Measurements from ENCODE around the genes NRXN2, PYGM and CDC42BPG.

DNA sequence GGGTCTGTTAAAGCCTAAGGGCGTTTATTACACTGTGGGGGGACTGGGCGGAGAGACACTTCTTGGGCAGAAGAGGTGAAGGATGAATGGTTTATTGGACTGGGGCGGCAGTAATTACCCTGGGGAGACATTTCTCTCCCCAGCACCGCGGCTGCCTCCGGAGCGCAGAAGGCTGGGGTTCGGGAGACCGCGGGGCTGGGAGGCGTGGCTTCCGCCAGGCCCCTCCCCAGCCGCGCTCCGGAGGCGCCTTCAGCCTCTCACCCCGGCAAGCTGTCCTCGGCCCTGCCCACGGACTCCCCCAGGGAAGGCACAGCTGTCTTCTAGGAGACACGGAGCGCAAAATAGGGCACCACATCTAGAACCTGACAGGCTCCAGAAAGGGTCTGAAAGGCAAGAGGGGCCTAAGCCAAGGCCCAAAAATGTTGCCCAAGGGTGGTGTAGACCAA, 47.2 kb downstream of the SLC22A12 start:
- RRBS: 94% methylated on average over 9 of the region's 21 CpGs

DNA sequence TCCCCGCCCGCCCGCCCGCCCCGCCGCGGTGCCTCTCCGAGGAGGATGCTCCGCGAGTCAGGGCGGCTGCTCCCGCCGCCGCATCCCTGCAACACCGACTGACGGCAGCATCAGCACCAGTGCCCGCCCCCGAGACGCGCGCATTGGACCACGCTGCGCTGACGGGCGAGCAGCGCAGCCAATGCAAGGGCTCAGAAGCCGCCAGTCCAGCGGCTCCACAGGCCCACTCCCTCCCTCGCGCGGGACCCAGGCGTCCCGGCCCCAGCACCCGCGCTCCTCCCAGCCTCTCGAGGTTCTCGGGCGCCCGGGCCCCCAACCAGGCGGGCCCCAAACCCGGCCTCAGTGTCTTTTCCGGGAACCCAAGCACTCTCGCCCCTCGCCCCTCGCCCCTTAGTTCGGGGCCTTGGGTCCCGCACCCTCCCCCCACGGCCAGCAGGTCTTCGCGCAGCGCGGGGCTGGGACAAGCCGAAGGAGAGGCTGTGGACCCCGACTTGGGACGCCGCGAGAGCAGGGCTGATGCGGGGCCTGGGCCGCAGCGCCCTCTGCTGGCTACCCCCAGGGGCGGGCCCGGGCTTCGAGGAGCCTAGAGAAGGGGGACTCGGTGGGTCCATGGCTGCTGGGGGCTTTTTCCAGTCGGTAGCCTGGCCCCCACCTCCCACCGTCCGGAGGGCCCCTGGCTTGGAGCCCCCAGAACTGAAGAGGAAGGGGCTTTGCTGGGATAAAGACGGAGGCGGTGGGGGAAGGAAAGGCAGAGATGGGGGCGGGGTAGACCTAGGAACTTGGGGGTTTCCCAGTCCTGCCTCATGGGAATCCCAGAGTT, at the start of gene NRXN2:
NRXN2 (minus strand) TSS at position 100 of the 820 bp plus-strand sequence.
- RRBS: 3% methylated on average over 13 of the region's 70 CpGs

GRCh38 chr11:64759647-64760458, at the start of gene PYGM:
PYGM (minus strand) TSS chr11:64759974.
- RRBS: 90% methylated on average over 1 of the region's 25 CpGs

DNA sequence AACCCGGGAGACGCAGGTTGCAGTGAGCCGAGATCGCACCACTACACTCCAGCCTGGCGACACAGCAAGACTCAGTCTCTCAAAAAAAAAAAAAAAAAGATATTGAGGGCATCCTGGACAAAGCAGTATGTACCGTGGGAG, 3.6 kb downstream of the SF1 start:
- RRBS: no CpG with 5 or more reads among the region's 6 CpGs

DNA sequence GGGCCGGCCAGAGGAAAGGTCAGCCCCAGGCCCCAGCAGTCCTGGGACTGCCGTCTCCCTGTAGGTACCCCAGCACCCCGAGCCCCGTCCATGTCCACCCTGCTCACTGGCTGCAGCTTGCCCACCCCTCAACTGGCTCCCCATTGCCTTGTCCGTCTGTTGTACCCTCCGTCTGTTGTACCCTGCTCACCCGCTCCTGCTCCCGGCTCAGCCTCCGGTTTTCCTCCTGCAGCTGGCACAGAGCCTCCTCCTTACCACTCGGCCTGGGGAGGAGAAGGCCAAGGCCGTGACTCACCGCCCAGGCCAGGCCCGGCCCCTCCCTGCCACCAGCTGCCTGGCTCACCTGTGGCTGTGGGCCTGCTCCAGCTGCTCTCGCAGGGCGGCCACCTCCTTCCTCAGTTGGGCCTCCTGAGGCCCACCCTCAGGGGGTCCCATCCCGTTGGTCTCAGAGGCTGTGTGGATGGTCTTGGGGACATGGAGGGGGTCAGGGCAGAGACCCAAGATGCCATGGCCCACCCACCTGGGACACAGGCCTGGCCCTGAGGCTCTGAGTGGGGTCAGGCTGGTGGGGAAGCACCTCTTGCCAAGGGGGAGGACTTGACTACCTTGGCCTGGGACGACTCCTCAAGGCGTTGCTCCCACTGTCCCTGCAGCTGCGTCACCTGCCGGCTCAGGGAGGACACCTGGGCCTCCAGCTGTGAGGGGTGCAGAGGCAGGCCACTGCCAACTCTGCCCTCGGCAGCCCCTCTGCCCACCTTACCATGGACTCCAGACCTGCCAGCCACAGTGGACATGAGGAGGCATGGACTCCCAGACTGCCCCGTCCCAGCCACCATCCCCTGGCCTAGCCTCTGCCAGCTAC, 9.1 kb downstream of the CDC42BPG start:
- RRBS: 9% methylated on average over 4 of the region's 22 CpGs

DNA sequence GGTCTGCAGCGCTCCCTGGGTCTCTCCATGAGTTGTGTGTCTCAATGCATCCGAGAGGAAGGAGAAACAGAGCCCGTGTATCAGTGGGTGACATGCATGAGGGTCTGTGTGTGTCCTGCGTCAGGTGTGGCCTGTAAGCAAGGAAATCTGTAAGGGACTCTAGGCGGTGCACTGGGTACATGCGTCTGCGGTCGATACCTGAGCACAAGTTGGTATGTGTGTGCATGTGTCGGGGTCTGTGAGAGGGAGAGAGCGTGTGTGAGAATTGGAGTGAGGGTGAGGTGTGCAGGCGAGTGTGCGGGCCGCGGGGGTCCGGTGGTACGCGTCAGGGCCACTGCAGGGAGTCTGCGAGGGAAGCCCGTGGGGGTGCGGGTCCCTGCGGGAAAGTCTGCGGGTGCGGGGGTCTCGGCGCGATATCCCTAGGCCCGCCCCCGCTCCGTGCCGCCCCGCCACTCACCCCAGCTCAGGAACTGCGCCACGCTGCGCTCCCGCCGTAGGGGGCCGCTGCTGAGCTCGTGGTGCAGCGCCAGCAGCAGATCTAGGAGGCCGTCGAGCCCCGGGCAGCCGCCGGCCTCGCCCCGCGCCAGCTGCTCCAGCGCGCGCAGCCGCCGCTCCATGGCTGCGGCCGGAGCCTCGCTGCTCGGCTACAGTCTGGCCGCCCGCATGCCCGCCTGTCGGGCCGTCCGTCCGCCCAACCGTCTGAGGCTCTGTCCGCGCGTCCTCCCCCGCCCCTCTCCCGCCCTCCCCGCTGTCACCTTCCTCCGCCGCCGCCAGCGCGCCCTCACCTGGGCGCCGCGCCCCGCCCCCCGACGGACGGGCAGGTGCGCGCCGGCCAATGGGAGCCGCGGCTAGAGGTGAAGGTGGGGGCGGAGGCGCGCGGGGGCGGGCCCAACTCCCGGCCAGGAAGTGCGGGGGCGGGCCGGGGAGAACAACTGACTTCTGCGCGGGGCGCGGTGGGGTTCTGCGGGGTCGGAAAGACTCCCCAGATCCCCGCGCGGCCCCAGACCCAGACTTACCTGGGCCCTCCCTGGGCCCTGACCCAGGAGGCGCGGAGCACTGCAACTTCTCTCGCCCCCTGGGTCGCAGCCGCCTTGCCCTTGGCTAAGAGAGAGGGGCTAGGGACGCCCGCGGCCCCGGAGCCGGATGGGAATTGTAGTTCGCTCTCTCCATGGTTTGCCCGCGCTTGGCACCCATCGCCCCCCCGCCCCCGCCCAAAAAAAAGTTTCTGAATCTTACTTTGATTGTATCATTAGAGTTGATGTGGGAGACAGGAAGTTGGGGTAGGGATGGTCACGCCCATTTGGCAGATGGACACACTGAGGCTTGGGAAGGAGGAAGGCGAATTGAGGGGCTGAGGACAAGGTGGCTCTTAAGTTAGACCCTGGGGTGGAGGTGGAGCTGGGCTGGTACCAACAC, at the start of gene CDC42BPG:
CDC42BPG (minus strand) TSS at position 701 of the 1,416 bp plus-strand sequence.
- RRBS: 1% methylated on average over 20 of the region's 123 CpGs

- RRBS: 93% methylated on average over 8 of the region's 14 CpGs
Observed at GRCh38 chr11:64864875-64865571, 13.4 kb downstream of the EHD1 start.

DNA sequence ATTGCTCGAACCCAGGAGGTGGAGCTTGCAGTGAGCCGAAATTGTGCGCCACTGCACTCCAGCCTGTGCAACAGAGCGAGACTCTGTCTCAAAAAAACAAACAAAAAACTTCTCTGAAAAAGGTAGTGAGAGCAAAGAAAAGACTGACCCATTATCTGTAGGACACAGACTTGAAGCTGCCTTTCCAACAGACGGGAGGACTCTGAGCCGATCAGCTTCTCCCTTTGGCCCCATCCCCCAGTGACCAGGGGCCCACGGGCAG, 3.0 kb downstream of the EHD1 start:
- RRBS: no CpG with 5 or more reads among the region's 7 CpGs

GRCh38 chr11:64892526-64892965, 14.1 kb upstream of the EHD1 start:
- RRBS: no CpG with 5 or more reads among the region's 9 CpGs

DNA sequence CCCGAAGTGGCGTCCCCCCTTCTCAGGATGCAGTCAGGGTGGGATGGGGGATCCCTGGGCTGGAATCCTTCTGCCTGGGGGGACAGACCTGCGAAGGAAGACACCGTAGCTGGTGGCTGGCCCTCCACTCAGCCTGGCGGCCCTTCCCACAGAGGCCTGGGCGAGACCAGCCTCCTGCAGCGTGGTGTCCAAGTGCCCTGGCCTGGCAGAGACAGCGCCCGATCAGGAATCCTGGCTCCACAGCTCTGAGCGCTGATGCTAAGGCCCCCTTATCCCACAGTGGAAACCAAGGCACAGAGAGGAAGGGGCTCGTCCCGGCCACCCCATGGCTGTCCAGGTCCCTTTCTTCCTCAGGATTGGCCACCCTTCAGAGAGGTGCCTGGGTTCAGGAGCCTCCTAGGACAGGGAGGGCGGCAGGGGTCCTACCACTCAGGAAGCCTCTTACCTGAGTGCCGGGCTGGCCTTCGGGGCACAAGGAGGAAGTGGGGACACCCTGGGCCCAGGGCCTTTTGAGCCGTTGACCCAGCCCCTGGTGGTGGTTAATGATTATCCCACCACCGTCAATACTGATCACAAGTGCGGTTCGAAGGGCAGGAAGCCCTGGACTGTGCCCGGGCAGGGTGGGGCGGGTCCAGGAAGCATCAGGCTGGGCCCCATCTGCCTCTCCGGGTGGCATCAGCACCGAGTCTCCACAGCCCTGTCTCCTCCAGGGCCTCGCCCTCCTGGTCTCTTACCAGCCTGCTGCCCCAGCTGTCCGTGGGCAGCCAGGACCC, 14.7 kb upstream of the EHD1 start:
- RRBS: 90% methylated on average over 3 of the region's 25 CpGs

- RRBS: 94% methylated on average over 3 of the region's 14 CpGs
Observed at GRCh38 chr11:64896337-64896988, 18.0 kb upstream of the EHD1 start.

DNA sequence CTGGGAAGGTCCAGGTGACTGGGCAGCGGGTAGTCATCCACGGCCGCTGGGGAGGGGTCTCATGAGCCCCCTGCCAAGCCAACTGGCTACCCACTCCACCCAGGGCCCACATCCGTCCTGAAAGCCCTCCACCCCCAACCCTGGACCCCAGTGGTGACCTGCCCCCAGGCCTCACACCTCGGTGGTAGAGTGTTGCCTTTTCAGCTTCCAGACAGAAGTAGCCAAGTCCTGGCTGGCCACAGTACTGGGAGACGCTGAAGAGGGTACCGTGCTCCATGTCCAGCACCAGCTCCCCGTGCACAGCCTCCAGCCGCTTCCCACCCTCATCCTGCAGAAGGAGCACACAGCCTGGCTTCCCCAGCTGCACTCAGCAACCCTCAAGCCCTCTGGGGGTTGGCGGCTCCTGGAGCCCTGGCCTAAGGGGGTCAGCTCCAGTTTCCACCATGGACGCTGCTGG, 10.5 kb downstream of the ATG2A start:
- RRBS: no CpG with 5 or more reads among the region's 11 CpGs

- RRBS: no CpG with 5 or more reads among the region's 7 CpGs
Observed at GRCh38 chr11:64913977-64914261, 3.1 kb downstream of the ATG2A start.

- RRBS: no CpG with 5 or more reads among the region's 10 CpGs
Observed at GRCh38 chr11:64930183-64930646, 5.5 kb downstream of the GPHA2 start.

DNA sequence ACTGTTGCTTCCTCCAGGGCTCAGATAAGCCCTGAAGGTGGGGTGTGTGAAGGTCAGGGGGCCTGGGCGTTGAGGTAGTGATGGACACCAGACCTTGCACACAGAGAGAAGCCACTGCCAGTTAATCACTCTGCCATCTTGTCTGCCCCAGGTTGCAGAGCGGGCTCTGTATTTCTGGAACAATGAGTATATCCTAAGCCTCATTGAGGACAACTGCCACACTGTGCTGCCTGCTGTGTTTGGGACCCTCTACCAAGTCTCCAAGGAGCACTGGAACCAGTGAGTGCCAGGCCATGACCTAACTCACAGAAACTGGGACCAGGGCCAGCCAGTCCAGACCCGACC, 3.1 kb downstream of the GPHA2 start:
- RRBS: no CpG with 5 or more reads among the region's 3 CpGs

DNA sequence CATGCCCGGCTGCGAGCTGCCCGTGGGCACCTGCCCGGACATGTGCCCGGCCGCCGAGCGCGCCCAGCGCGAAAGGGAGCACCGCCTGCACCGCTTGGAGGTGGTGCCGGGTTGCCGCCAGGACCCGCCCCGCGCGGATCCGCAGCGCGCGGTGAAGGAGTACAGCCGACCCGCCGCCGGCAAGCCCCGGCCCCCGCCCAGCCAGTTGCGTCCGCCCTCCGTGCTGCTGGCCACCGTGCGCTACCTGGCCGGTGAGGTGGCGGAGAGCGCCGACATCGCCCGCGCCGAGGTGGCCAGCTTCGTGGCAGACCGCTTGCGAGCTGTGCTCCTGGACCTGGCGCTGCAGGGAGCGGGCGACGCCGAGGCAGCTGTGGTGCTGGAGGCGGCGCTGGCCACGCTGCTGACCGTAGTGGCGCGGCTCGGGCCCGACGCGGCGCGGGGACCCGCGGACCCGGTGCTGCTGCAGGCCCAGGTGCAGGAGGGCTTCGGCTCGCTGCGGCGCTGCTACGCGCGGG, 339 bp downstream of the SAC3D1 start:
- RRBS: 1% methylated on average over 40 of the region's 72 CpGs

DNA sequence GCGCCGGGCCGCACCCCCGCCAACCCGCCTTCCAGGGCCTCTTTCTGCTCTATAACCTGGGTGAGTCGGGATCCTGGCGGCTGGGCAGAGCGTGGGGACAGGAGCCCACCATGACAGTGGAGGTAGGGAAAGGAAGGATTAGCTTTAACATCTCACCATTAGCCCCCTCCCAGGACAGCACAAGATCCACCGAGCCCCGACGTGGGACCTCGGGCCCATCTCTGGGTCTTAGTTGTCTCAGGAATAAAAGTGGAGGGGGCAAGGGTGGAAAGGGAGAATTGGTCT, 739 bp downstream of the SAC3D1 start:
- RRBS: 4% methylated on average over 2 of the region's 12 CpGs

GRCh38 chr11:65066777-65067596, 8.6 kb upstream of the NAALADL1 start:
- RRBS: no CpG with 5 or more reads among the region's 12 CpGs

- RRBS: no CpG with 5 or more reads among the region's 24 CpGs
Observed at GRCh38 chr11:65113079-65113670, 1.5 kb downstream of the TM7SF2 start.

GRCh38 chr11:65120534-65121292, 1.2 kb downstream of the FAU start:
- RRBS: no CpG with 5 or more reads among the region's 12 CpGs

Data from Ishikawa (cell line).